ENCODE measurements around the genes PCLO and CYP51A1.

- PRO-cap: no peak
Measured at GRCh38 chr7:82677503-82677856, 233.9 kb upstream of the CACNA2D1 start.

DNA sequence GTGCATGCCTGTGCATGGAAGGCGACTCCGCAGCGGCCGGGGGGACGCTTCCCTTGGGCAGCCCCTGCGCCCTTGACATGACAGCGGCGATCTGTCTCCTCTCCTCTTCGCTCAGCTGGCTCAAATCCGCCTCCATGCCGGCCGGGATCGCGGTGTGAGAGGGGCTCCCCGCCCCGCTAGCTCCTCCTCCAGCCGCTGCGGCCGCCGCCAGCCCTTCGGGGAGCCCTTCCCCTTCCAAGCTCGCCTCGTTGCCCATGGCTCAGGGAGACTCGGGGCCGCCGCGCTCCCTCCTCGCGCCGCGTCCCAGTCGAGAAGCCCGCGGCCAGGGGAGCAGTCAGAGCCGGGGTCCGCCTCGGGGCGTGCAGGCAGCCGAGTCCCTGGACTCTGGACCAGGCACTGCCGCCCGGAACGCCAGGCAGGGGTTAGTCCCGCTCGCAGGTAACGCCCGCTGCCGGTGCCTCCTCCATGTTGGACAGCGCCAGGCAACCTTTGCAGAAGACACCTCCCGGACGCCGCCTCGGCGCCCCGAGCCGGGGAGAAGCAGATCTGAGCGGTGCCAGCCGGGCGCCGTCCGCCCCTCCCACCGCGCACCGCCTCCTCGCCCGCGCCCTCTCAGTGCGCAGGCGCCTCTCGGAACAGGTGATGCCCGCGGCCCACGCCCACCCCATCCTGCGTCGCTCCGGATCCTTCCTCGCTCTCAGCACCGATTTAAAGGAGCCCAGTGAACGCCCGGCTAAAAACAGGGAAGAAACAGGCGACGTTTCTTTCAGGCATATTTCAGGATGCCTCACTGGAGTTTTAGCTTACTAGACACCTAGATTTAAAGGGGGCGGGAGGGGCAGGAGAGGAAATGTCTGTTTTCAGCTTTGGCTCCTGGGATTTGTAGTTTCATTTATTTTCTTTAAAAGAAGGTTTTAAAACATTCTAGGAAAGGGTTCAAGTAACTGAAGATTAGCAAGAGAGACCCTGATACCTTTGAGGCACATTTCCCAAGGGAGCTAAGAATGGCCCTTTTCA, at the start of gene PCLO:
Gene PCLO (minus strand): TSS at position 548 of the 1,017 bp plus-strand sequence.
- PRO-cap: unidirectional peak, plus-strand start at position 310 of the sequence

DNA sequence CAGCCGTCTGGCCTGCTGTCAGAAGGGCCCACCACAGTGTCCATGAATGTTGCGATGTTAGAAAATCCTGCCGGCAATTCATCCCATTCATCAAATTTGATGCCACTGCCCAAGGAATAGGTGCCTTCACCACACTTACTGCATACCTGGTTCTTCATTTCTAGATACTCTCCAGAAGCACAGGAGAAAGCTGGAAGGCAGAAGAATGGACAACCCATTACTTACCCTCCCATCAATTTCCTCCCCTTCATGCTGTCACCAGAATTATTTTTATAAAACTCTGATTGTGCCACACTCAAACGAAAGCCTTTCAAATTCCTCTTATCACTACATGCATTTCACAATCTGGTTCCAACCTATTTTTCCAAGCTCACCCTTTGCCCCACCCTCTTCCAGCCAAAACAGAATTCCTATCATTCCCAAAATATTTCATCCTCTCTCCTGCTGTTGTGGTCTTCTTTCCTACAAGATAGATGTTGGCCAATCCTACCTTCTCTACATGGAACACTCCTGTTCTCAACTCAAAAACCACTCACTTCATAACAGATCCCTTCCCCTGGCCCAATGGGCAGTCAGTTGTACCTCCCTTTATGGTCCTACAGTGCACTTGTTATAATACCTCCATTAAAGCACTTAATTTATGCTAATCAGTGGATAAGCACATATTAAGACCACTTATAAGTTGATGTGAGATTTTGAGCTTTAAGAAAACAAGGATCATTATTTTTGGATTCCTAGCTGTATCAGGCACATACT, 111.5 kb downstream of the ELAPOR2 start:
- PRO-cap: no peak

- PRO-cap: bidirectional peak, plus-strand start at chr7:87152064, minus-strand start at chr7:87152106
Measured at GRCh38 chr7:87151825-87152202, 439 bp upstream of the DMTF1 start.

DNA sequence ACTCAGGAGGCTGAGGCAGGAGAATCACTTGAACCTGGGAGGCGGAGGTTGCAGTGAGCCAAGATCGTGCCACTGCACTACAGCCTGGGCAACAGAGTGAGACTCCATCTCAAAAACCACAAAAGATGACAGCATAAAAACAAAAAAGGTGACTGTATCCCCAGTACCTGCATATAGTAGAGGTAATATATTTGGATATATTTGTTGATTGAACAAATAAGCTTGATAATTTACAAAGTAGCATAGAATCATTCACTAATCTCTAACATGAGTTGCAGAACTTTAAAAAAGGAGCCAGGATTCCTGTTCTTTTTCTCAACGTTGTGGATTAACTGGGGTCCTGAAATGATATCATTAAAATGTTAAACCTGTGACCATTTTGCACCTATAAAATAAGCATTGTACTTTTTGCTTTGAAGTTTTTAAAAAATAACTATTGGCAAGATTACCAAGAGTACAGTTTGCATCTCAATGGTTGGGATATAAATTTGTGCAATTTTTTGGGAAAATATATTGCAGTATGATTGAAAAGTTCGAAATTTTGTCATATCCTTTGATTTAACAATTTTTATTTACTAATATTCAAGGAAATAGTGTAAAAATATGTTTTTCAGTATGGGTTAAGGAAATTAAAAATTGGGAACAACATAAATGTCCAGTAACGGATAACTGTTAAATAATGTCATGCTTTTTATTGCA, 9.3 kb downstream of the DMTF1 start:
- PRO-cap: no peak

DNA sequence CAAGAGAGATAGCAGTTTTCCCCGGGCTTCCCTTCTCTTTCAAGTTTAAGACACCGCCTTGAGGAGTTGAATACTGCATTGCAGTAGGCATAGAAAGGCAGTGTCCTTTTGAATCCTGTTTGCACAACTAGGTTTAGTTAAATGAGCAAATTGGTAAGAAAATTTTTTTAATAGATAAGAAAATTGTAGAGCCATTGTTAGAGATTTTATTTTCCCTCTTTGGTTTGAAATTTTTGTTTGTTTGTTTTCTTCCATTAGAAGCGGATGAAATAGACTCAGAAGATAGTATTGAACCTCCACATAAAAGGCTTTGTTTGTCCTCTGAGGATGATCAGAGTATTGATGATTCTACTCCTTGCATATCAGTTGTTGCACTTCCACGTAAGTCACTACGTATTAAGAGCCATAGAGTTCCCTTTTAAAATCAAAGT, 14.0 kb downstream of the DMTF1 start:
- PRO-cap: no peak

GRCh38 chr7:87196056-87196741, 23.3 kb downstream of the TMEM243 start:
- PRO-cap: no peak

DNA sequence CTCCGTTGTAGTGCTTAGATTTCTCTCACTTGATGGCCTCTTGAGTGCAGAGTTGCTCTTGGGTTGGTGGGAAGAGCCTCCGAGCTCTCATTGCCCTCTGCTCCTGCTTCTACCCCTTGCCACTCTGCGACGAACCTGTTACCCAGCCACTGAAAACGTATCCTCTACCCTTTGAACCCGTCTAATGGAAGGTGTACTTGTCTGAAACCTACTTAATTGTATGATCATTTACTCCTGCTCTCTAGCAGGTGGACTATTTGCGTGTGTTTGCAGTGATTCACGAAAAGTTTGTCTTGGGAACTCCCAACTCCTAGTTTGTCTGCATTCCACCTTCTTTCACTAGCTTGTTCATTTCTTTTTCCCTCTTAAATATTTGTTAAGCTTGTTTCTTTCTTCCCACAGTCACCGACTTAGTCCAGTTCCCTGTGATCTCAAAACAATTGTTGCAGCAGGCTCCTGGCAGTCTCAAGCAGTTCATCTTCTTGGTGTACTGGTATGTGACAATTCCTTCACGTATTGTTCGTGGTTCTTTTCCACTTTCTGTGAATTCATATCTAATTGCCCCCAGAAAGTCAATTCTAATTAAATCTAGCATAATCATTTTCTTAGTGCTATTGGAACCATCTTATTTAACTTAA, 593 bp downstream of the CROT start:
- PRO-cap: unidirectional peak, minus-strand start at position 128 of the sequence

DNA sequence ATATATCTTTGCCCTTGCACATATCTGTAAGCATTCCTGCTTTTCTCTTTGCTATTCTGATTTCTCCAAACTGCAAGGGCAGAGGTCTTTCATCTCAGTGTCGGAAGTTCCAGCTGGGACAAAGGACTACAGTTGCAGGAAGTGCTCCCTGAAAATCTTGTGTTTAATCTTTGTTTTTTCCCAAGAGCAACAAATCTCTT, 22.1 kb upstream of the ABCB4 start:
- PRO-cap: no peak

- PRO-cap: no peak
Measured at GRCh38 chr7:88346935-88347604, 40.4 kb upstream of the STEAP4 start.

- PRO-cap: no peak
Measured at GRCh38 chr7:90210404-90210833, 1.1 kb upstream of the STEAP2 start.

DNA sequence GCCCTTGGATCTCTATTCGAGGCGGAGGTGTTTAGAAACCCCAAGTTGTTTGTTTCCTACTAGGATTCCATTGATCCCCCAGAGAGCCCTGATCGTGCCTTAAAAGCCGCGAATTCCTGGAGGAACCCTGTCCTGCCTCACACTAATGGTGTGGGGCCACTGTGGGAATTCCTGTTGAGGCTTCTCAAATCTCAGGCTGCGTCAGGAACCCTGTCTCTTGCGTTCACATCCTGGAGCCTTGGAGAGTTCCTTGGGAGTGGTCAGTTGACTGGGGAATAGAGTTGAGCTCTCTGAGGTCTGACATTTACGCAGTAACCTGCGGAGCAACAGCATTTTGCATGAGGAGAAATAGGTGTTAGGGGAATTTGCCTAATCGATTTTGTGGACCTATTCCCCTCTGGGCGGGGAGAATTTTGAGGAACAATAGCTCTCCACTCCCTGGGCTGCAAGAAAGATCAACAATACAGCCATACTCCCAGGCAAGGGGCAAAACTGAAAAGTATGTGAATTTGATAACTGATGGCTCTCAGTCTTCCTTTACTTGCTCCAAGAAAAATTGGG, 1.3 kb downstream of the CFAP69 start:
- PRO-cap: no peak

DNA sequence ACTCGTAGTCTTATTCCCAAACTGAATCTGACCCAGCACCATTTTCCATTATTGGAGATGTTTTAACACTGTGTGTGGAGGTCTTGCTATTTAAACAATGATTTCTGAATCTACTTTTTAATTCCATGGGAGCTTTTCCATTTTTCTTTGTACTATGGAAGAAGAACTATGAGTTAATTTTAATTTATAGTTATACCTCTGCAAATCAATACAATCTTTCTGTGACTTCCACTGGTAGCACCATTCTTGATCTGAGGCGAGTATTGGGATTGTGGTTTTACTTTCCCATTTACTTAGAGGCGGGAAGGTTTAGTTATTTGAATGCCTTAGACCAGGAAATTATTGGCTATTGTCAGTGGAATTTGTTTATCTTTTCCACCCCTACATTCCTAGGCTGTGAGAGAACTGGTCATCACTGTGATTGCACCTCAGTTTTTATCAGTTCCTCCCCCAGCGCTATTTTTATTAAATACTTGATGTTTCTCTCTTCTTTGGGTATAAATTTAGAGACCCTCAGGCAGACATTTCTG, 29.8 kb downstream of the CDK14 start:
- PRO-cap: no peak

DNA sequence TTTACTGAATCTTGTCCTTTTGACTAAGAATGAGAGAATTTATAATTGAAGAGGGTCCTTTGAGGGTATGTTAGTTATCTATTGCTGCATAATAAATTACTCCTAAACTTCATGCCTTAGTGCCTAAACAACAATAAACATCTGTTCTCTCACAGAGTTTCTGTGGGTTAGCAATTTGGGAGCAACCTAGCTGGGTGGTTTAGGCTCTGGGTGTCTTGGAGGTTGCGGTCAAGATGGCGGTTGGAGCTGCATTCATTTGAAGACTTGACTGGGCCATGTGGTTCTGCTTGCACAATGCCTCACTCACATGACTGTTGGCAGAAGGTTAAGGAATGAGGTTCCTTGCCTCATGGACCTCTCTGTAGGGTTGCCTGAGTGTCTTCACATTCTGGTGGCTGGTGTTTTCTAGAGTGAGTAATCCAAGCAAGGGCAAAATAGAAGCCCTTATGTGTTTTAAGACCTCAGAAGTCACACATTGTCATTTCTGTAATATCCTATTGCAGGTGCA, 51.9 kb downstream of the CDK14 start:
- PRO-cap: no peak

DNA sequence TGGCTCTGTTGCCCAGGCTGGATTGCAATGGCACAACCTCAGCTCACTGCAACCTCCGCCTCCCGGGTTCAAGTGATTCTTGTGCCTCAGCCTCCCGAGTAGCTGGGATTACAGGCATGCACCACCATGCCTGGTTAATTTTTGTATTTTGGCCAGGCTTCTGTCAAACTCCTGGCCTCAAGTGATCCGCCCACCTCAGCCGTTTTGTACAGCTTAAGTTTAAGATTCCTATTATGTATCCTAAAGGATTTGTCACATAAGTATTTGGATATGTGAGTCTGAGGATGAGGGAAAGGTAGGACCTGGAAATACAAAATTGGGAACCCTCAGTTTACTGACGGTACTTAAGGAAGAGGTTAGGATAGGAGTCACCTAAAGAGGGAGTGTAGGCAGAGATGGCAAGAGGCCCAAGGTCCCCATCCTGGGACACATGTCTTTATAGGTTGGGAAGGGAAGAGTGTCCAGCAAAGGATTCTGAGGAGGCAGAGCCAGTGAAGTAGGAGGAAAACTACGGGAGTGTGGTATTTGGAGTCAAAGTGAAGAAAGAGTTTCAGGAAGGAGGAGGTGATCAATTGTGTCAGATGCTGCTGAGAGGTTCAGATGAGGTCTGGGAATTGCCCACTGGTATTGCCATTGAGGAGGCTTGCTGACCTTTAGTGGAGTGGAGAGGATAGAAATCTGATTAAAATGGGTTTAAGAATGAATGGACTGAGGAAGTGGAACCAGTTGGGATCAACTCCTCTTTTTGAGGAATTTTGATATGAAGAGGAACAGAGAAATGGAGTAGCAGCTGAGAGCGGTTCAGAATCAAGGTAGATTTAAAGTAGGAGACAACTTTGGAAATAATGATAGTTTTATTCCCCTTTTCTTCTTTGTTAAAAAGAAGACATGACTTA, 100.5 kb downstream of the CDK14 start:
- PRO-cap: no peak

- PRO-cap: no peak
Measured at GRCh38 chr7:90718938-90719762, 123.0 kb downstream of the CDK14 start.

DNA sequence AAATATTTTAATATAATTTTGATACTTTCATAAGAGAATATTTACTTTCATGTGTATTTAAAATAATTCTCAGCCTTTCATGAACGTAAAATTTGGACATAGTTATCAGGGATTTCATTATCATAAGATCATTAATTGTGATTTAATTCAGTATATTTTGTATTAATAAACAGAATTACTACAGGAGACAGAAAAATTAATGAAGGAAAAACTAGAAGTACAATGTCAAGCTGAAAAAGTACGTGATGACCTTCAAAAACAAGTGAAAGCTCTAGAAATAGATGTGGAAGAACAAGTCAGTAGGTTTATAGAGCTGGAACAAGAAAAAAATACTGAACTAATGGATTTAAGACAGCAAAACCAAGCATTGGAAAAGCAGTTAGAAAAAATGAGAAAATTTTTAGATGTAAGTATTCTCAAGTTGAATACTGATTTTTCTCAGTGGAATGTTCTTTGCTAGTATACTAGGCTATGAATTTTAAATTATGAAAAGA, 69.2 kb downstream of the CYP51A1 start:
- PRO-cap: no peak

- PRO-cap: bidirectional peak, plus-strand start at chr7:92134589, minus-strand start at chr7:92134474; bidirectional peak, plus-strand start at chr7:92134923, minus-strand start at chr7:92134801
Measured at GRCh38 chr7:92134298-92135146, at the start of gene CYP51A1. Gene CYP51A1 (minus strand): TSS chr7:92134477.

DNA sequence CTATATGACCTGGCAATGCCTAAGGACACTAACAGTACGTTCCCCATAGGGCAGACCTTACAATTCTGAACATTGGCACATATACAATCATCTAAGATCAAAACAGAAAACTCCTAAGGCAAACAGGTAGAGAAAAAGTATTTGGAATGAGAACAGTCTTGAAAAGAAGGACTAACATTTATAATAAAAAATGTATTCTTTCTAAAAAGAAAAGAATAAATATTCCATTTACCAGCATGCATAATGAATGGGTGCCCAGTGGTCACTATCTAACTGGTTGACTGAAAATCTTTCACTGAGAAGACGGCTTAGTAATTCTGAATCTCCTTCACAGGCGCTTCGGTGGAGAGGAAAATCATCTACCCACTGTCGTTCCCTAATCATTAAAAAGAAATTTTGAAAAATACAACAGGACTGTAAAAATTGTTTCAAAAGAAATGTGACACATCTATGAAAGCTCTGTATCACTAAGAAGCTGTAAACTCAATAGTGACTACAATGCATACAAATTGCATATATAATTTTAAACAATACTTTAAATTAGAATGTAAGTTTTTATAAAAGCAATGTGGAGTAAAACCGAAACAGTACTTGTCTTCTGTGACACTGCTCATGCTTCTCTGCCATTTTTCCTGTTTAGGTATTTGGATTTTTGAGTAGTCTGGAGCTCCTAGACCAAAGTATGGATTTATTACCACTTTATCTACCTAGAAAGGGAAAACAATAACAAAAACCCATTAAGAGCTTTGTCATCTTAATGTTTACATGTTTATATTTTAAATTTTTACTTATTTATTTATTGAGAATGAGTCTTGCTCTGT, 11.3 kb downstream of the KRIT1 start:
- PRO-cap: no peak

- PRO-cap: bidirectional peak, plus-strand start at chr7:92245684, minus-strand start at chr7:92245559
Measured at GRCh38 chr7:92245175-92245780, 436 bp downstream of the KRIT1 start.